Kidney (tissue), 2 donors: Measurements from ENCODE around the gene GTPBP8.

DNA sequence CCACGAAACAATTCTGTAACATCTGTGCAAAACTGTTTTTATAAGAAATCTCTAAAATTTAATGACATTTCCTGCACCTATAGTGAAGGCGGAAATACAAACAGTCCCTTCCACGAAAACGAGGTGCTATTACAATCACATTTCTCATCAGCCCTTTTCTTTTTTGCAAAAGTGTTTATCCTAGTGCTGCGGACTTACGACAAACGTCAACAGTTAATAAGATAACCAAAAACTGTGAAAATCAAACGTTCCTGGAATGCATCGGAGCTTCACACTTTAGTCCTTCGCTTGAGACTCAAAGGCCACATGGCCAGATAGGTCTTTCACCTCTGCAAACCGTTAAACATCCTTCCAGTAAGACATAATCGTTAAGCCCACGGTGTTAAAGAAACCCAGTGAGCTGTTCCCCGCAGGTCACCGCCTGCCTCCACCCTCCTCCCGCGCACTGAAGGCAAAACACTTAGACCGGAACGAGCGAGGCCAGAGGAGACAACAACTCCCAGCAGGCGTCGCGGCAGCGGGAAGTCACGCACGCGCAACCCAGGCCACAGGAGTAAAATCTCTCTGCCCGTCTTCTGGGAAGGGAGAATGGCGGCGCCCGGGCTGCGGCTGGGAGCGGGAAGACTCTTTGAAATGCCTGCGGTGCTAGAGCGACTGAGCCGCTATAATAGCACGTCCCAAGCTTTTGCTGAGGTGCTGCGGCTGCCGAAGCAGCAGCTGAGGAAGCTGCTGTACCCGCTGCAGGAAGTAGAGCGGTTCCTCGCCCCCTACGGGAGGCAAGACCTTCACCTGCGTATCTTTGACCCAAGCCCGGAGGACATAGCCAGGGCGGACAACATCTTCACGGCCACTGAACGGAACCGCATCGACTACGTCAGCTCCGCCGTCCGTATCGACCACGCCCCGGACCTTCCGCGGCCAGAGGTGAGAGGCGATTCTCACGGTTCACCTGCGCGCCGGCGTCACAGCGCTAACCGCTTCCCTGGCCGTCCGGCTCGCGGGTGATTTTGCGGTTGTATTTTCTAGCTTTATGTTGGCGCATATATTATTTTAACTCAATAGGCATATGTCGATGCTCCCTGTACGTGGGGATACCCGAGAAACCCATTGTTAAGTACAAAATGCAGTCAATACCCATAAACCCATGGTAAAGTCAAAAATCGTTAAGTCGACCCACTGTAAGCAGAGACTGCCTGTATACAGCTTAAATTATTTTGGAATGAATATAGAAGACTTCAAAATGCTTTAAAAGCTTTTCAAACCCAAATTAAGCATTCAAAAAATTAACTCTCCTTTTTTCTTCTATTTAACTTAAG lies at the start of gene GTPBP8:
Gene GTPBP8, plus strand, starts transcription at position 573 of the 1,316 bp plus-strand sequence.
- PRO-cap, result bidirectional peak, plus-strand start at position 585 of the sequence, minus-strand start at position 447 of the sequence; bidirectional peak, plus-strand start at position 921 of the sequence, minus-strand start at position 812 of the sequence
- RRBS, result 2% methylated on average over 20 of the region's 78 CpGs

DNA sequence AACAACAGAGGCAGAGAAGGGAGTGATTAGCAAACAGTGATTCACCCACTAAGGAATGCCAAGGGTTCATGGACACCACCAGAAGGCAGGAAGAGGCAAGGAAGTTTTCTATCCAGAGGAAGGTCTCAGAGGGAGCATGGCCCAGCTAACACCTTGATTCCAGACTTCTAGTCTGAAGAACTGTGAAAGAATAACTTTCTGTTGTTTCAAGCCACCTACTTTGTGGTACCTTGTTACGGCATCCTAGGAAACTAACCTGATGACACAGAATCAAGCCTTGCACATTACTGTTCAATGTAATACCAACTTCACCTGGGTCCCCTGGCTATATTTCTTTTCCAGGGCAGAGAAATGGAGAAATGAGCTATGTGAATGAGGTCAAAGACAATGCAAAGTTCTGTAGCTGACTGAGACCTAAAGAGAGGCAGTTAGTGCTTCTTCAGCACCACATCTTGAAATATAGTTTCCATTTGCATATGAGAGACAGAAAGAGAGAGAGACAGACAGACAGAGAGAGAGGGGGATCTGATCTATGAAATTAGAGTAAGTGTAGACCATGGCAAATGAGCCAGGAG lies 25.3 kb downstream of the SIDT1 start:
- PRO-cap, result no peak
- RRBS, result no CpG with 5 or more reads among the region's 1 CpG

DNA sequence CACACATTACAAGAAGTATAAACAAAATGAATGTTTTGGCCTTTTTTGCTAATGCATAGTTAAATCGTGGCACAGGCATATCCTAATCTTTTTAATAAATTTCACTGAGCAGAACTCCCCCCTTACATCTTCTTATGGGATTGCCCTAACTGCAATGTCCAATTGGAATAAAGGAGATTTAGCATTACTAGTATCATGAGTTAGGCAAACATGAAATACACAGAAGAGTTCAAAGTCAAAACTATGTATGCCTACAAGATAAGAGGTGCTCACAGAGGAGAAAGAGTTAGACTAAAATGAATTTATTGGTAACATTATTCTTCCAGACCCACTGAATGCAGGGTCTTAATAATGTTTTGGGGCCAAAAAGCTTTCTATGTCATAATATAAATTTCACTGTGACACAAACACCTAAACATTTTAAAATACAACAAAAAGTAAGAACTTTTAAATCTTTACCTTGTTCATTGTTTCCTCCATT lies 32.5 kb downstream of the USF3 start:
- PRO-cap, result no peak
- RRBS, result no CpG with 5 or more reads among the region's 1 CpG

- PRO-cap, result no peak
- RRBS, result no CpG with 5 or more reads among the region's 2 CpGs
These were observed 21.1 kb downstream of the ZDHHC23 start for GRCh38 chr3:113968855-113969398.

- PRO-cap, result no peak
- RRBS, result no CpG with 5 or more reads among the region's 5 CpGs
These were observed 125.2 kb downstream of the TIGIT start for GRCh38 chr3:114419052-114419325.

- PRO-cap, result no peak
- RRBS, result no CpG with 5 or more reads among the region's 3 CpGs
These were observed 225.6 kb downstream of the TIGIT start for GRCh38 chr3:114519425-114519837.

GRCh38 chr3:114709002-114709568 lies 415.3 kb downstream of the TIGIT start:
- PRO-cap, result no peak
- RRBS, result no CpG with 5 or more reads among the region's 1 CpG

DNA sequence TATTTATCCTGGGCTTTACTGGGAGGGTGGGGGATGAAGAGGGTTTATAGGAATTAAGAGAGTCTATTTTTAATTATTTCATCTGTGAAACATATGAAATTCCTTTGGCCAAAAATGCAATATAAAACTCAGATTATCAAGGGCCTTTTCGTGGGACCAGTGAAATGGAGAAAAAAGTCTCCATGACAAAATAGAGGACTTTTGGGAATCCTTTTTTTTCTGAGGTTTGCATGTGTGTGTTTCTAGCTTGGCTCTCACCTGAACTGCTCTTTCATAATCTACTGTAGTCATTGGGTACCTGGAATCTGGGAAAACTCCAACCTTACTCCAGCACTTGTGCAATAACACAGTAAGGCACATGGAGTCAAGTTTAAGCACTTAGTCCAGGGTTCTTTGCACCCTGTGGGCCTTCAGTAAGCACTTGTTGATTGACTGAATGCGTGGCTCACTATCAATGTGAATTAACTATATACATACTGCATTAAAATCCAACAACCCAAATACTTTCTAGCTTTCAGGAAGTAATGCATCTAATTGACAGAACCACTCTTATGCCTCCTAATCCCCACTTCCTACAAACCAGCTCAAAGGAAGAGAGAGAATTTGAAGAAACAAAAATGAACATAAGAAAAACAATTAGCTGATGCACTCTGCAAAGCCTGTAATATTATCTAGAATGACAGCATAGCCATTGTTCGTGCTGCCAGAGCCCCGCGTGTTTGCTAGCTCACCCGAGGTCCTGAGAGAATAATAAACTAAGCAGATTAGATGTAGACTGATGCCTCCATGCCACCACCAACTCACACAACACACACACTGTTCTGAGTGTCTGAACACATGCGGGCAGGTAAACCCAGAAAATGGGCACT lies 299.4 kb downstream of the ZBTB20 start:
- PRO-cap, result no peak
- RRBS, result no CpG with 5 or more reads among the region's 7 CpGs

DNA sequence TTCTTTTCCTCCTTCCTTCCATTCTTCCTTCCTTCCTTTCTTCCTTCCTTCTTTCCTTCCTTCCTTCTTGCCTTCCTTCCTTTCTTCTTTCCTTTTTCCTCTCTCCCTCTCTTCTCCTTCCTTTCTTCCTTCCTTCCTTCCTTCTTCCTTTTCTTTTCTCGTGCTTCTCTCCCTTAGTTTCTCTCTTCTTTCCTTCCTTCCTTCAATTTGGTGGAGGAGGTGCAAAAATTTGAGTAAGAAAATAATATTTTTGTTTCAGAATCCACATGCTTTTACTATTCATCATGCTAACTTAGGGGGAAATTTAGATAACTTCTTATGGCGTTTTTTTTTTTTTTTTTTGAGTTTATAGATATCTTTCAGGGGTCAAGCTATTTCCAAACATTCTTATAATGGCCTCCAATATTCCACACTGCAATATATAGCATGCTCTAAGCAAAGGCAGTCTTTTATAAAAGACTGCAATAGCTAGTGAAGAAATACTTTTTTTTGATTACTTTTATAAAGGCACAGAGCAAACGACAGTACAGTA lies 287.8 kb downstream of the ZBTB20 start:
- PRO-cap, result no peak
- RRBS, result no CpG with 5 or more reads among the region's 3 CpGs

DNA sequence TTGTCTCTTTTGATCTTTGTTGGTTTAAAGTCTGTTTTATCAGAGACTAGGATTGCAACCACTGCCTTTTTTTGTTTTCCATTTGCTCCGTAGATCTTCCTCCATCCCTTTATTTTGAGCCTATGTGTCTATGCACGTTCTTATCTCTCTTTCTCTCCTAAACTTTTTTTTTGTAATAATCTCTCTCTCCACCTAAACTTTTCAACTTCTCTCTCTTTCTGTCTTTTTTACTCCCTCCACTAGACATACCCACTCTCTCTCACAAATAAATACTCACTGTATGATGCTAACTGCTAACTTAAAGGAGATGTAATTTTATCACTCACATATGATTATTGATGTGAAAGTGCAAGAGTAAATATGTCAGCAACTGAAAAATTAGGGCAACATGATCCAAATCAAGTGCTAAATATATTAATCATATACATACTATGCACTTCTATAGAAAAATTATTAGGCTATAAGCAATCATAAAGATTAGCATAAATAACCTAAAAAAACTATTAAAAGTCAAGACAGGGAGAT lies 155.2 kb downstream of the ZBTB20 start:
- PRO-cap, result no peak
- RRBS, result no CpG with 5 or more reads among the region's 2 CpGs

DNA sequence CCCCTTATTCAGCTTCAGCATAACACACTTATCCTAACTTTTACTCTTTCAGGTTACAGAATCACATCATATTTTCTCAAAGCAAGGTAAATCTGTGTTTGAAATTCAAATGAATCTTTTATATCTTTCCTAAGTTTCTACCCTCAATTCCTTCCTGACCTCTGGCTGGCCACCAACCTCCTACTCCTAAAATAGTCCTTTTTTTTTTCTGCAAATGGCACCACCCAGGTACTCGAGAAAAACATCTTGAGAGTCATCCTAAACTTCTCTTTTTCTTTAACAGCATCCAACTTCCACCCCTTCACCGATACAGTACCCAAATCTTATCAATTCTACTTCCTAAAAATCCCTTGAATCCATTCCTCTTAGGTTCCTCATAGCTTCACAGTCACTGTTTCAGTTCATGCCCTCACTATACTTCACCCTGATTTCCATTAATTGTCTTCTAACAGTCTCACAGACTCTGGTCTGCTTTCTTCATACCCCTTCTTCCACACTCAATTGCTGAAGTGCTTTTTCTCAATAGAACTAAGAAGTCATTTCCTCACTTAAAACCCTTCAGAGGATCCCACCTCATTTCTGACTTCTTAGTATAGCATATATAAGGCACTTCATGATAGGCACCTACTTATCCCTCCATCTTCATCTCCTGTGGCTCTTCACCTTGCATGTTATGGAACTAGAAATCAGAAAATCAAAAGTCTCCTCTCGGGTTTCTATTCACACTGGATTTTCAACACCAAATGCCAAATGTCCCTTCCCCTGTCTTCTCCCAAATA lies 80.8 kb downstream of the ZBTB20 start:
- PRO-cap, result no peak
- RRBS, result no CpG with 5 or more reads among the region's 3 CpGs

- PRO-cap, result no peak
- RRBS, result no CpG with 5 or more reads among the region's 4 CpGs
These were observed 74.5 kb downstream of the ZBTB20 start for GRCh38 chr3:115072442-115073131.

- PRO-cap, result no peak
- RRBS, result no CpG with 5 or more reads among the region's 5 CpGs
These were observed 54.6 kb downstream of the ZBTB20 start for GRCh38 chr3:115092342-115092966.

GRCh38 chr3:115145888-115146509 lies 1.1 kb downstream of the ZBTB20 start:
- PRO-cap, result bidirectional peak, plus-strand start at chr3:115146185, minus-strand start at chr3:115146194
- RRBS, result no CpG with 5 or more reads among the region's 14 CpGs

- PRO-cap, result no peak
- RRBS, result no CpG with 5 or more reads among the region's 9 CpGs
These were observed 171.3 kb upstream of the ZBTB20 start for GRCh38 chr3:115318381-115318763.

DNA sequence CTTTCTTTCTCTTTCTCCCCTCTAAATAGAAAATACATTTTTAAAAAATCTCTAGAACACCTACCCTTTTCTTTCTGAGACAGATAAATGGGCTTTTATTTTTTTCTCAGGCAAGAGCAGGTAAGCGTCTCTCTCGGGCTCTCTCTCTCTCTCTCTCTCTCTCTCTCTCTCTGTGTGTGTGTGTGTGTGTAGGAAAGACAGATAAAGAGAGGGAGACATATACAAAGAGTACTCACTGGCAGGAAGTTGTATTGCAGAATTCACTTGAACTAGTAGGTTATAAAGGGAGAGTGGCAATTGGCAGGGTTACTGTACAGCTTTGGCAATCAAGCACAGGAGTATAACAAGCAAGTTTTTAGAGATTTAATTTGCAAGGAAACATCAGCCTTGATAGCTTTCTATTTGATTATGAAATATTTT lies 118.1 kb upstream of the LSAMP start:
- PRO-cap, result no peak
- RRBS, result no CpG with 5 or more reads among the region's 2 CpGs

- PRO-cap, result no peak
- RRBS, result no CpG with 5 or more reads among the region's 3 CpGs
These were observed 982.2 kb upstream of the LSAMP start for GRCh38 chr3:117427544-117427840.

GRCh38 chr3:117997146-117997419 lies 1037.6 kb downstream of the IGSF11 start:
- PRO-cap, result no peak
- RRBS, result 14% methylated on average over 1 of the region's 22 CpGs

DNA sequence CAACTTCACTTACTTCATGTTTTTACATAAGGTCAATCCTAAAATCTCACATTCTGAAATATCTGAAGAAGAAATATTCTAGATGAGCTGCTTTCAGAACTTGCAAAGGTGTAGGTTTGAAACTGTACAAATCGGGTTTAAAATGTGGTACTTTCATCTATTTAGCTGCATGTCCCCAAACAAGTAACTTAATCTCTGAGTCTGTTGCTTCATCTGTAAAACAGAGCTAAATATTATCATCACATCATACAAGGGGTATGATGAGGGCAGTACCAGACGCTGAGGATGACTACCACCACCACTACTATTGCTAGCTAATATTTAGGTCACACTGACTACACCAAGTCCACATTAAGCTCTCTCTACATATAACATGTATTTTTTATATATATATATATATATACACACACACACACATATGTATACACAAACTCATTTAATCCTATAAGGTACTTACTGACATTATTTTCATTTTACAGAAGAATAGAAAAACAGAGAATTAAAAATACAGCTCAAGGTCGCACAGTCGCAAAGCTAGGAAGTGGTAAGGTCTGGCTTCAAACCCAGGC lies 101.5 kb downstream of the IGSF11 start:
- PRO-cap, result no peak
- RRBS, result no CpG with 5 or more reads among the region's 4 CpGs

GRCh38 chr3:119279822-119280312 lies 14.3 kb upstream of the ARHGAP31 start:
- PRO-cap, result no peak
- RRBS, result no CpG with 5 or more reads among the region's 4 CpGs